Pericardium fibroblast (primary cell): ENCODE measurements around a stretch of chr2.

- RAMPAGE, long total RNA: no peak
These were observed 59.0 kb downstream of the MOGAT1 start for GRCh38 chr2:222730288-222731043.

- RAMPAGE, long total RNA: no peak
These were observed 9.8 kb downstream of the ACSL3 start for GRCh38 chr2:222870436-222871182.

DNA sequence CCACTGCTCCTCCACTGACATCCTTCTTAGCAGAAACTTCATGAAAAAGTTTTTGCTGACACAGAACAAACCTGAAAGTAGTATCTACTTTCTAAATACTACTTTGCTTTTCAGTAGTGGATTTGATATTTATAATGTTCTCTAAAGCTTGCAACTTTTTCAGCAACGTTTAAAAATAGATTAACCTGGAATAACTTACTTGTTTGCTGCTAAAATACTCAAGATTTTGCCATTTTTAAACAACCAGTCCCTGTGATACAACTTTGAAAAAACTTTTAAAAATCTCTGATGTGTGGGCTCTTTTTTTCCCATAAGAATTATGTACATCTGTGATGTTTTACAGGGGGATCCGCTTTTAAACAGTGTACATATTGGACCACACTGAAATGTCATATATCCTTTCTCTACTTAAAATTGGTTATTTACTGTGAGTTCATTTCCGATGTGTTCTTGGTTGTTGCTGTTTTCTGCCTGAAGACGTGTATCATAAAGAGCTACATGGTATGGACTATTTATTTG, 83.3 kb downstream of the ACSL3 start:
- RAMPAGE, long total RNA: no peak

GRCh38 chr2:223330786-223331136, 271.4 kb downstream of the SCG2 start:
- RAMPAGE, long total RNA: no peak

- RAMPAGE, long total RNA: no peak
These were observed 22.1 kb downstream of the AP1S3 start for GRCh38 chr2:223815227-223815700.

GRCh38 chr2:223930262-223931116, 14.6 kb downstream of the WDFY1 start:
- RAMPAGE, long total RNA: no peak

DNA sequence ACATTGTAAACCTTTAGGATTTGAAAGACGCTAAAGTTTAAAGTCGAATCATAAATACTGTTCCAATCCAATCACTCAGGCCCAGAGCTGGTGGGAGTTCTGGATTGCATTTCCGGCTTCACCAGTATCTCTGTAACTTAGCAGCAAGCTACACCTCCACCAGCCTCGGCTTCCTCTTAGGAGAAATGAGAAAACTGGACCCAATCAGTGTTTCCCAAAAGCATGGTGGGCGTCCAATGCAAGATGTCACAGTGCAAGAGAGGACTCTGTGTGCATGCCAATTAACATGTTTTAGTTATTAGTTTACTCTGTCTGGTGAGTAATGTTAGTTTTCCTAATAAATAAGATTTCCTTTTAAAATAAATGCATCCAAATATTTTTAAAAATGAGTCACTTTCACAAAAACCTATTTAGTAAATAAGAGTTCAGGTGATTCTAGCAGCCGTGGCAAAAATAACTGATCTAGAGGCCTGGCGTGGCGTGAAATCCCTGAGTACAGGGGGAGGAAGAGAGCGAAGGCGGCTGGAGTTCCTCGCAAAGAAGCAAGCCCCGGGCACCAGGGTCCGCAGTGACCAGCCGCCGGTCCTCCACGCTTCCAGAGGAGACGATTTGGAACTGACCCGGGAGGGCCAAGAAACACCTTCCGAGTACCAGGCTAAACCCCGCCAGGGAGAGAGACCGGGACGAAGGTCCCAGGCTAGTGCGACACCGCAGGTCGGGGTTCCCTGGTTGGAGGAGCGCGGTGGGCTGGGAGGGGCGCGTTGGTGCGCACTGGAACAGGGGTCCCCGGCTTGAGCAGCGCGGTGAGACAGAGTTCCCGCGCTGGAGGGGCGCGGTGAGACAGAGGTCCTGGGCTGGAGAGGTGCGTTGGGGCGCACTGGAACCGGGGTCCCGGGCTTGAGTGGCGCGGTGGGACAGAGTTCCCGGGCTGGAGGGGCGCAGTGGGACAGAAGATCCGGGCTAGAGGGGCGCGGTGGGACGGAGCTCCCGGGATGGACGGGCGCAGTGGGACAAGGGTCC, 1.1 kb downstream of the WDFY1 start:
- RAMPAGE, long total RNA: no peak

- RAMPAGE, long total RNA: no peak
These were observed 30.3 kb downstream of the SERPINE2 start for GRCh38 chr2:224008582-224009487.

DNA sequence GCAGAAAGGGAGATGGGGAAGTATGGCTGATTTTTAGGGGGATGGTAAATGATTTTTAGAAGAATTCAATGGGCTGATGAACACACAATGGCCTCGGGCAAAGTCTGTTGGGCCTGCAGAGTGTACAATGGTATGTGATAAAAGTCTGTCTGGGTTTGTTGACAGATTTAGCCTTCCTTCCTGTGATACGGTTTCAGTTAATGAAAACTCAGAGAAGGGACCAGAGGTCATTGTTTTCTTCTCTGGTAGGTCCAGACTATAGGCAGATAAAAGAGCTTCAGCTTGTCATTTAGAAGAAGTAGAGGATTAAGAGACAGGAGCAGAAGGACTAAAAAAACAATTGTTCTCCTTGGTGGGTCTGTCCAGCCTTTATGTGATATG, 107.3 kb upstream of the SERPINE2 start:
- RAMPAGE, long total RNA: no peak

DNA sequence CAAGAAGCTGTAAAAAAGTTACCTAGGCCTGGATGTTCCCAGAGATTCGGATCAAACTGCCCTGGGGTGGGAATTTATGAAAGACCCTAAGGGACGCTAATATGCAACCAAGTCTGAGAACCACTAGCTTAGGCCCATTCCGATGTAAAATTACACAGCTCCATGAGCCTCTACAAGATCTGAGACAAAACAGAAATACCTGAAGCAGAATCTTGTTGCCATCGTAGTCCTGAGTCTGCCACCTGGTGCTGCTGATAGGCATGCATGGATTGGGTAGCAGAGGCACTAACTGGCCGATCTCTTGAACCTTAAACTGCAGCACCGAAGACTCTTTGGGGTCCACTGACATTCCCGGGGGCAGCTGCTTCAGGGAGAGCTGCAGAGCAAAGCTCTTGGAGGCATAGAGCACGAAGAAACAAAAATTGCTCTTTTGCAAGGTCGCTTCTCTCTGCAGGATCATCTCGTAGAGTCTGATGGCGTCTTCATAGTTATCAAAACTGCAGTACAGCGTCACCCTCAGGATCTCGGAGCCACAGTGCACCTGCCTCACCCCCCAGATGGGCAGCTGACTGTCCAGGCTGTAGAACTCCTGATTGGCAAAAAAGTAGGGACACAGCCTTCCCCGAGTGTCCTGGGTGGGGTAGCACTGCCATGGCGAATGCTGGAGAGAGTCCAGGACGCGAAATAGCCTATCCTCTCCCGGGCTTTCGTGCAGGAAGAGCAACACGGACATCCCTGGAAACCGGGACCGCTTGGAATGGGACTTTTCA, 884 bp downstream of the FAM124B start:
- RAMPAGE, long total RNA: no peak

DNA sequence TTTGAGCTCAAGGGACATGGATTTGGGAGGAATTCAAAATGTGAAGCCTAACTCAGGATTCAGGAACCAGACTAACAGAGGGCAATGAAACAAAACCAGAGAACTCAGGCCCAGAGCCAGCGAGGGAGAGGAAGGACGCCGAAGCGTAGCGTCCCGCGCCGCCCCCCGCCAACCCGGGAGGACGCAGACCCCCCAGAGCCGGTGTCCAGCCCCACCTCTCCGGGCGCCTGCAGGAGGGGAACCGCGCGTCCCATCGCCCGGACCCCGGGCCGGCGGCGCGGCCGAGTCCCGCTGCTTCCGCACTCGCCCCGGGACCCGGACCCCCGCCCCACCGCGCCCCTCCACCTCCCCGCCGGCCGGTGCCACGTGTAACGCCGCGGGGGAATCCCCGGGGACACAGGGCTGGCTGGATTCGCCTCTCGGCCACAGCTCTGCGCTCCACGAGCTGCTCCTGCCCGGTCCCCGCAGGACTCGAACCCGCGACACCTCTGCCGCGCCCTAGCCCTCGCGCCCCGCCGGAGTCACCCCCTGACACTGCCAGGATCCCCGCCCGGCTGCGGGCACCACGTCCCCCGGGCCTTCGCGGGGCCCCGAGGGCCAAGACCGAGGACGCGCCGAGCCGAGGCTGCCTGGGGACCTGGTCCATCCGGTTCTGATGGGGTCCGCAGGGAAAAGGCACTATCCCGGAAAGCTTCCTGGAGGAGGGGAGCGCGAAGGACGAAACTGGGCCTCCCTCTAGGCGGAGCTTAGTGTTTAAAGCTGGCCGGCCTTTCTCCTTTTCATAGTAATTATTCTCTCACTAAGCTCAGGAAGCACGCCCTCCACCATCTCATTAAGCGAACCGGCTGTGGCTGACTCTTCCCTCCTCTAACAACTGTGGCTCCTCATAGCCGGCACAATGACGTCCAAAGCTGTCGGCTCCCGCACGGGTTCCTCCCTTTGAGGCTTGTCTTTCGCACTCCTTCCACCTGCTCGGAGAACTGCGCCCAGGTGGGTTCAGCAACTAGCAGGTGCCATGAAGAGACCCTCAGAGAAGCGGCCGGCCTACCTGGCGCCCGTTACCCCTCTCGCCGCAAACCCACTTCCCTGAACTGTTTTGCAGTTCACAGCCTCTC, 40.5 kb upstream of the FAM124B start:
- RAMPAGE, long total RNA: no peak

GRCh38 chr2:224449521-224449815, 47.6 kb upstream of the FAM124B start:
- RAMPAGE, long total RNA: no peak

DNA sequence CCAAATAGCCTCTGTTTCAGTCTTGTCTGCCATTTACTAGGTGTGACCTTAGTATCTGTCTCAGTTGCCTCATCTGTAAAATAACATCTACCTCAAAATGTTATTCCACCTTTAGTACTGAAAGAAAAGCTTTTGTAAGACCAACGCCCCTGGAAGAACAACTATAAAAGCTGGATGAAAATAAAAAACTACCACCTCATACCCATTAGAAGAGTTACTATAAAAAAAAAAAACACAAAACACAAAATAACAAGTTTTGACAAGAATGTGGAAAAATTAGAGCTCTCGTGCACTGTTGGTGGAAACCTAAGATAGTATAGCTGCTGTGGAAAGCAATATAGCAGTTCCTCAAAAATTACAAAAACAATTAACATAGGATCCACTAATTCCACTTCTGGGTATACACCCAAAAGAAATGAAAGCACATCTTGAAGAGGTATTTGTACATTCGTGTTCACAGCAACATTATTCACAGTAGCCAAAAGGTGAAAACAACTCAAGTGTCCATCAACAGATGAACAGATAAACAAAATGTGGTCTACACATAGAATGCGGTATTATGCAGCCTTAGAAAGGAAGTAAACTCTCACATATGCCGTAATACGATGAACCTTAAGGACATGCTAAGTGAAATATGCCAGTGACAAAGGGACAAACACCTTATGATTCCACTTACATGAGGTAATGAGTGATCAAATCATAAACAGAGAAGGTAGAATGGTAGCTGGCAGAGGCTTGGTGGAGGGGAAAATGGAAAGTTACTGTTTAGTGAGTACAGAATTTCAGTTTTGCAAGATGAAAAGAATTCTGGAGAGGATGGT, 61.8 kb downstream of the CUL3 start:
- RAMPAGE, long total RNA: no peak

GRCh38 chr2:224565581-224566181, 19.5 kb downstream of the CUL3 start:
- RAMPAGE, long total RNA: no peak

- RAMPAGE, long total RNA: no peak
These were observed 46.9 kb upstream of the CCDC195 start for GRCh38 chr2:224763114-224763508.

DNA sequence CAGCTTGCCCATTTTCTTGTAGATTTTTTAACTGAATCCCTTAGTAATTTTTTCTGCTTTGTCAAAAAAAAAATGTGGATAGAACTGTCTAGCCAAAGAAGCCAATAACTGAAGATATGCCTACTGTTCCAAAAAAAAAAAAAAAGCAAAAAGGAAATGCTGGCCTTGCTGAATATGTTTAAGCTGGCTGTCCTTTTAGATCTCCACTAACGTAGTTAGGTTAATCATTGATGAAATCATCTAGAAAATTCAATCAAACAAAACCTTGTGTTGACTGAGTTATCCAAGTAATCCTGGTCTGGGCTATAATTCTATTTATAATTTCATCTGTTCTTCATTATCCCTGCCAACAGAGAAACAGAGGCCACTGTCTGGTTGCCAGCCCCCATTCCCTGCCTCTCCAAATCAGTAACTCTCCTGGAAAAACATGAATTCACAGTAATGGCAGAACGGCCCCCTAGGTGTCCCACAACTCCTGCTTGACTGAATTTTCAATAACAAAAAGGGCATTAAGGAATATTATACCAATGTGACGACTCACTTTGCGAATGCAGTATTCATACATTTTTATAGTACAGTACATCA, 24.6 kb downstream of the DOCK10 start:
- RAMPAGE, long total RNA: no peak

DNA sequence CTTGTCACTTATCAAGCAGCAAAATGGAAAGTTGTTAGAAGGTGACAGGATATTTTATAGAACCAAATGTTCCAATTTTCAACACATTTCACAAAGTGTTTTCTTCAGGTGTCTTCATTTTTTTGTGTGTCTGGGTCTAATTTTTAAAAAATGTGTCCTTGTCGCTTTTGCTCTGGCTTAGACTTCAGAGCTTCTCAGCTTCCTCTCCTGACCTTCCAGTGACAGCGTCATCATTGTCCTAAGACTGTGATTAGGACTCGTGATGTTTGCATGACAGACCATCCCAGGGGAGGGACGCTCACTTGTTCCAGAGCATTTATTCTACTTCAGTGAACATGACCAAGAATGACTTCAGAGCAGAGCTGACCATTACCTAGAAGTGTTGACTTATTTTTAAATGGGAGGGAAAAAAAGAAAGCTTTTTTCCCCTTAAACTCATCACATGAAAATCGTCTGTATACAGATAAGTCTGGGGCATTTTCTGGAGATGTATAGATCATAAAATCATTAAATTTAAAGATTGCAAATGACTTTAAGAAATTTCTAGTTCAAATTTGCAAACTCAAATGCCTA, 591.9 kb downstream of the IRS1 start:
- RAMPAGE, long total RNA: no peak

GRCh38 chr2:226477201-226477789, 322.3 kb downstream of the IRS1 start:
- RAMPAGE, long total RNA: no peak

GRCh38 chr2:226738114-226738513, 61.5 kb downstream of the IRS1 start:
- RAMPAGE, long total RNA: no peak

- RAMPAGE, long total RNA: no peak
These were observed 60.8 kb downstream of the IRS1 start for GRCh38 chr2:226738514-226739472.